ENCODE measurements around a stretch of chr16.

- PRO-cap, 3 experiments = no peak in any of the 3 experiments
- RAMPAGE, long total RNA, 2 experiments = no peak in any of the 2 experiments
- RRBS = no CpG with 5 or more reads among the region's 13 CpGs
These were observed 197.2 kb upstream of the CIBAR2 start for GRCh38 chr16:85309584-85309809.

GRCh38 chr16:85316374-85316749 lies 204.1 kb upstream of the CIBAR2 start:
- PRO-cap, 3 experiments = no peak in any of the 3 experiments
- RAMPAGE, long total RNA, 2 experiments = no peak in any of the 2 experiments
- RRBS = no CpG with 5 or more reads among the region's 12 CpGs

GRCh38 chr16:85537731-85538355 lies 75.3 kb upstream of the GSE1 start:
- PRO-cap, 3 experiments = no peak in any of the 3 experiments
- RAMPAGE, long total RNA, 2 experiments = no peak in any of the 2 experiments
- RRBS = 84% methylated on average over 6 of the region's 18 CpGs

DNA sequence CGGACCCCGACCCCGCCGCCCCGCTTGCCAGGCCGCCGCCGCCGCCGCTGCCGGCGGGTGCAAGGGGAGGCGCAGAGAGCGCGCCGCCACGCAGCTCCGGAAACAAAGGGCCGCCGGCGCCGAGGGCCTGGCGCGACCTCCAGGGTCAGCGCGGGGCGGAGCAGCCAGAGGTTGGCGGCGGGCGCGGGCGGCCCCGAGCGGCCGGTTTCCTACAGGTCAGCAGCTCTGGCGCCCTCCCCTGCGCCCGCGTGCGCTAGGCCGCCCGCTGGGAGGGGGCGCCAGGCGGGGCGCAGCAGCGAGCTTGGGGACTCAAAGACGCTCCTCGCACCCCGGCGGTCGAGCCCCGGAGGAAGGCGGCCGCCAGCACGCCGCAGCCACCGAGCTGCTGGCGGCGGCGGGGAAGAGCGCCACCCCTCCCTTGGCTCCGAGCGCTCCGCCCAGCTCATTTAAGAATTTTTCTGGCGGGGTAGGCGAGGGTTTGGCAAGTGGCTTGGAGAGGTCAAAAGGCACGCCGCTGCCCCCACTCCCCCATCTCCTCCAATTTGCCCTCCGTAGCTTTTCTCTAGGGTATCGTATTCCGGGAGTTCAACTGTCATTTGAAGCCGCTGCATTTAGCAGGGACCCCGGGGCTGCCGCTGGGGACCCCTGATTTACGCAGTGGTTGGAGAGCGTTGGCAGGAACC lies 59.7 kb upstream of the GSE1 start:
- PRO-cap, 3 experiments = peak in 2 of 3 experiments; most common plus-strand start position 214 of the sequence (in 1); most common minus-strand start position 104 of the sequence (in 1)
- RAMPAGE, long total RNA, 2 experiments = no peak in any of the 2 experiments
- RRBS = under 1% methylated on average over 33 of the region's 76 CpGs

- PRO-cap, 3 experiments = no peak in any of the 3 experiments
- RAMPAGE, long total RNA, 2 experiments = no peak in any of the 2 experiments
- RRBS = 80% methylated on average over 3 of the region's 19 CpGs
These were observed 25.6 kb upstream of the GSE1 start for GRCh38 chr16:85587441-85588087.

- PRO-cap, 3 experiments = no peak in any of the 3 experiments
- RAMPAGE, long total RNA, 2 experiments = no peak in any of the 2 experiments
- RRBS = no CpG with 5 or more reads among the region's 39 CpGs
These were observed 7.5 kb upstream of the GSE1 start for GRCh38 chr16:85605150-85606469.

- PRO-cap, 3 experiments = peak in 3 of 3 experiments; most common plus-strand start chr16:85612302 (in 3); most common minus-strand start chr16:85612192 (in 2)
- RAMPAGE, long total RNA, 2 experiments = no peak in any of the 2 experiments
- RRBS = 2% methylated on average over 34 of the region's 108 CpGs
These were observed 1.3 kb upstream of the GSE1 start for GRCh38 chr16:85611491-85612552.

DNA sequence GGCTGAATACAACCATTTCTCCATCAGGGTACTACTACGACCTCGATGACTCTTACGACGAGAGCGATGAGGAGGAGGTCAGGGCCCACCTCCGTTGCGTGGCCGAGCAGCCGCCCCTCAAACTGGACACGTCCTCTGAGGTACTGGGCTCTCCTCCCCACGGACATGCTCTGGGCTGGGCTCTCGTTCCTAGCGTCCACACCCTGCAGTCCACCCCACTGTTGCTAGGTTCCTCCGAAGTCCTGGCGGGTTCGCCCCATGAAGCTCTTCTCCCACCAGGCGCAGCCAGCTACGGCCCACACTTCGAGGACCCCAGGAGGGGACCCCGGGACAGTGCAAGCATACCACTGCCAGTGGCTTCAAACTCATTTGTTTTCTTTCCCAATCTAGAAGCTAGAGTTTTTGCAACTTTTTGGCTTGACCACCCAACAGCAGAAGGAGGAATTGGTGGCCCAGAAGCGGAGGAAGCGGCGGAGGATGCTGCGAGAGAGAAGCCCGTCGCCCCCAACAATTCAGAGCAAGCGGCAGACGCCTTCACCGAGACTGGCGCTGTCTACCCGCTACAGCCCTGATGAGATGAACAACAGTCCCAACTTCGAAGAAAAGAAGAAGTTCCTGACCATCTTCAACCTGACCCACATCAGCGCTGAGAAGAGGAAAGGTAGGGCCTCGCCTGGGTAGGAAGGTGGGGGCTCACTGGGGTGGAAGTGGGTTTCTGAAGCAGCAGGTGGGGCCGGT lies 25.6 kb downstream of the GINS2 start:
- PRO-cap, 3 experiments = no peak in any of the 3 experiments
- RAMPAGE, long total RNA, 2 experiments = no peak in any of the 2 experiments
- RRBS = 98% methylated on average over 1 of the region's 35 CpGs

DNA sequence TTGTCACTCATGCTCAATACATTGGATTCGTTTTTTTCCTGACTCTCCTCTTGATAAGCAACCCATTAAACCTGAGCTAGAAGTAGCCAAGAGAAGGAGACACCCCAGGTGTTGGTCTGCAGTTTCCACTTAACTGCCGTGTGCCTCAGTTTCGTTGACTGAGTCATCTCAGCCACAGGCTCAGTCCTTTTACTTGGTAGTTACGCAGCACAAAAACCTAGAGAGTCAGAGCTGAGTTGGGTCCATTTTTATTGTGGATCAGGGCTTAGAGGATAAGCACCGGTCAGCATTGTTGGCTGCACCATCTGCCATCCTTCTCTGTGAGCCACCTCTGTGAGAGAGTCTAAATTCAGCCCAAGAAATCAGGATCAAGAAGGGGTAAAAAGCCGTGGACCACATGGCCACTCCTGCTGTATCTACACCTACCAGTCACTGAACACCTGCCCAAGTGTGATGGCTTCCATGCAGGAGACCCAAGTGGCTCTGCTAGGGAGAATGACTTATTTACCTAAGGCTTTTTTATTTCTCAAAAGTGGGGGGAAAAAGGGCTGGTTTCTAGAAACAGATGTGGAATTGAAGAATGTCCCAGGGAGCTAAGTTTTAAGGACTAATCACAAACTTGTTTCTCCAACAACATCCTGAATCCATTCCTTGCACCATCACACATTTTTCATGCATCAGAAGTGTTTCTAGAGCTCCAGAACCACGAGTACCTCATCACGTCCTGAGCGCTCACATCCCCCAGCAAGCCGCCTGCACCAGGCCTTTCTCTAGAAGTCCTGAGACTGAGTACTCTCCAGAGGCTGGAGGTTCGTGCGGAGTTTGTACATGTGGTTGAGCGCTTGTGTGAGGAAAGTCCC lies 11.1 kb downstream of the GINS2 start:
- PRO-cap, 3 experiments = no peak in any of the 3 experiments
- RAMPAGE, long total RNA, 2 experiments = no peak in any of the 2 experiments
- RRBS = no CpG with 5 or more reads among the region's 13 CpGs

DNA sequence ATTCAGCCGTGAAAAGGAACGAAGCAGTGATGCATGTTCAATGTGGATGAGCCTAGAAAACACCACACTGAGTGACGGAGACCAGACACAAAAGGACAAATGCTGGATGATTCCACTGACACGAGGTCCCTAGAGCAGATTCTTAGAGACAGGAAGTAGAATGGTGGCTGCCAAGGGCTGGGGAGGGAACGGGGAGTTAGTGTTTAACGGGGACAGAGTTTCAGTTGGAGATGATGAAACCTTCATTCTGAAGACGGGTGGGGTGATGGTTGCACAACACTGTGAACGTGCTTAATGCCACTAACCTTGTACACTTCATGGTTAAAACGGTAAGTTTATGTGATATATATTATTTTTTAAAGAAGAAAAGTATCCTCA lies 17.7 kb downstream of the C16orf74 start:
- PRO-cap, 3 experiments = no peak in any of the 3 experiments
- RAMPAGE, long total RNA, 2 experiments = no peak in any of the 2 experiments
- RRBS = no CpG with 5 or more reads among the region's 9 CpGs

GRCh38 chr16:85752707-85753657 lies 2.1 kb upstream of the C16orf74 start:
- PRO-cap, 3 experiments = no peak in any of the 3 experiments
- RAMPAGE, long total RNA, 2 experiments = no peak in any of the 2 experiments
- RRBS = 87% methylated on average over 4 of the region's 22 CpGs

DNA sequence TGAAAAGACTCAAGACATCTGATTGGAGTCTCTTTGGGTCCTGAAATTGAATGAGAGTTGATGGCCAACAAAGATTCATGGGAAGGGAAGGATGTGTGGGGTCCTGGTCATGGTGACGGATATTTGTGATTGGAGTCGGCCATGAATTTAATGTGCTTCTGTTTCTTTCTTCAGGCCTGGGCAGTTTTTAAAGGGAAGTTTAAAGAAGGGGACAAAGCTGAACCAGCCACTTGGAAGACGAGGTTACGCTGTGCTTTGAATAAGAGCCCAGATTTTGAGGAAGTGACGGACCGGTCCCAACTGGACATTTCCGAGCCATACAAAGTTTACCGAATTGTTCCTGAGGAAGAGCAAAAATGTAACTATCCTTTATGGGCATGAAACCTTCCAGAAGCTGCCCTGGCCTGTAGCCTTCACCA lies 9.9 kb downstream of the IRF8 start:
- PRO-cap, 3 experiments = no peak in any of the 3 experiments
- RAMPAGE, long total RNA, 2 experiments = no peak in any of the 2 experiments
- RRBS = no CpG with 5 or more reads among the region's 8 CpGs

DNA sequence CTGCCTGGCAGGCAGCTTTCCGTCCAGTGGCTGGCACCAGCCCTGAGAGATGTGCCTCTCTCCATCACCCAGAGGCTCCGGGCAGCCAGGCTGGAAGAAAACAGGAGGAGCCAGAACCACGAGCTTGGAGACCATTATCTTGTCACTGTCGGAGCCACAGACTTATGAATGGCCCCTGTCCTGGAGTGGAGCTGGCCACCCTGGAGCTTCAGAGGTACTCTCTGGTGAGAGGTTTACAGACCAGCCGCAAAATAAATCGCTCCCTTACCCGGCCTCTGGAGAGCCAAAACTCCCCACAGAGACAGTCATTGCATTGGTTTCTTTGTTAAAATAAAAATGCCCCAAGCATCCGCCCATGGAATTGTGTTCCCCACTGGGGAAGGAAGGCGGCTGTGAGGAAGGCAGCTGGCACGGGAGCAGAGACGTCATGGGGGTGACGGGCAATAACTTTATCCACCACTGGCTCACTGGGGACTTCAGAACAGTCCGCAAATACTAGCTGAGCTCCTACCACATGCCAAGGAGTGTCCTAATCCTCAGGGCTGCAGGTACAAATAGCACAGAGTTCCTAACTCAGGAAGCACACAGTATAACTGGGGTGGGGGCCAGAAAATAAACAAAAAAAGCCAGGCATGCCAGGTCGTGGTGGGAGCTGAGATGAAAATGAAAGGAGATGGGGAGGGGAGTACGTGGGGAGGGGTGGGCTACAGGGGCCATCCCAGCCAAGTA lies 266.2 kb upstream of the FOXF1 start:
- PRO-cap, 3 experiments = peak in 1 of 3 experiments; most common minus-strand start position 483 of the sequence (in 1)
- RAMPAGE, long total RNA, 2 experiments = no peak in any of the 2 experiments
- RRBS = no CpG with 5 or more reads among the region's 15 CpGs

DNA sequence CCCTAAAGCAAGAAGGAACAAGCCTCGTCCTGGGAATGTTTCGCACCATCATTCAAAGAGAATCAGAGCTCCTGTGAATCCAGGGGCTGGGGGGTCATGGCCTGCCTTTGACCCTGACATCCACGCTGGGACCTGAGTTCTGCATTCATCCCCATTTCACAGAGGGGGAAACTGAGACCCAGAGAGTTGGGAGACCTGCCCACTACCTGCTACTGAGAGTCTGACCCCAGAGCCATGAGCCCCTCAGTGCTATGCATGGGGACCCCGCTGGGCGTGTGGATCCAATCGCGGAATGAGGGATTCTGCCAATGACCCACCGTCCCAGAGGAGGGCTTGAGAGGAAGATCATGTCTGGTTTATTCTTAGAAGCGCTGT lies 187.2 kb upstream of the FOXF1 start:
- PRO-cap, 3 experiments = no peak in any of the 3 experiments
- RAMPAGE, long total RNA, 2 experiments = no peak in any of the 2 experiments
- RRBS = no CpG with 5 or more reads among the region's 9 CpGs

DNA sequence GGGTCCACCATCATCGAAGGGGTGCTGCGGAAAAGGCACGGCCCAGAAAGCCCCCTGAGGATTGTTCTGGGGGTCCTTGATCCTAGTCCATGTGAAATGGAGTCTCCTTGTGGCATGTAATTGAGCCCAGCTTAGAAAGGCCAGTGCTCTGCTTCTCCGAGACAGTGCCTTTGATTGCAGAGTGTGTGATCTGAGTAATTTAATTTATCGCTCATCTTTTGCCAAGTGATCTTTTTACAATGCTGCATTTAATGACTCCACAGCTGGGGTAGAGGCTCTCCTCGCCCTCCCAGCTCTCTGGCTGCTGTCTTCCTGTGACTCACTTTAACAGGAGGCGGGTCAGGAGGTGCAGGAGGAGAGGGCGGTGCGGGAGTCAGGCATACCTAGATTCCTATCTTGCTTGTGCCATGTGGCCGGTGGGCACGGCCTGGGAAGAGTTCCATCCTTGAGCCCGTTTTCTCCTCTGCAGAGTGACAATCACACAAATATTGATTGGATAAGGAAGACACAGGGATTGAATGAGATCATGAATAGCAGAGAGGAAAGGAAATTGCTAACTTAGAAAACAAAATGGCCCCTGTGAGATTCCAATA lies 113.4 kb upstream of the FOXF1 start:
- PRO-cap, 3 experiments = no peak in any of the 3 experiments
- RAMPAGE, long total RNA, 2 experiments = no peak in any of the 2 experiments
- RRBS = no CpG with 5 or more reads among the region's 12 CpGs

- PRO-cap, 3 experiments = no peak in any of the 3 experiments
- RAMPAGE, long total RNA, 2 experiments = no peak in any of the 2 experiments
- RRBS = 4% methylated on average over 30 of the region's 66 CpGs
These were observed 1.0 kb downstream of the FOXF1 start for GRCh38 chr16:86511098-86512040.

DNA sequence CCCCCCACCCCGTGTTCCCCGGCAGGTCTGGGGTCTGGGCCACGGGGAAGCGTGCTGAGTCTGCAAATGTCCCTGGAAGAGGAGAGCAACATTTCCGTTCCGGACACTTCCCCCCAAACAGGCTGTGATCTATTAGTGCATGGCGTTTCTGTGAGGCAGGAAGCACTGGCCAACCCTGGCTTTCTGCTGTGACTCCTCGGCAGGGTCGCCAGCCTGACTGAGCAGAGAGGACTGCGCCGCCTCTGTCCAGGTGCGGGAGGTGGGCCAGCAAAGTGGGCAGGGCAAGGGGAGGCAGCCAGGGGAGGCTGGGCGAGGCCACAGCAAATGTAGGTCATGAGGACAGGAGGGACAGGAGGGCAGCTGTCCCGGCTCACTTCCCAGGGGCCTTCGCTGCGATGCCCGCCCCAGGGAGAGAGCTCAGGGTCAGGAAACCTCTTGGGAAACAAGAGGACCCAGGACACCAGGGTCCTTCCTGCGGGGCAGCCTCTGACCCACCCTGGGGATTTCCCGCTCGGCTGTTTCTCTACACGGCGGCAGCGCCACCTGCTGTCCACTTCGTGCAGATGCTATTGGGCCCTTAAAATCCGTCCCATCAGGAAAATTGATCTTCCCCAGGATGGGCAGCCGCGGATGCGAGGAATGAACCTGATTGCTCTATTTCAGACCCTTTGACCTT lies 9.5 kb downstream of the FOXF1 start:
- PRO-cap, 3 experiments = no peak in any of the 3 experiments
- RAMPAGE, long total RNA, 2 experiments = no peak in any of the 2 experiments
- RRBS = 61% methylated on average over 5 of the region's 28 CpGs

DNA sequence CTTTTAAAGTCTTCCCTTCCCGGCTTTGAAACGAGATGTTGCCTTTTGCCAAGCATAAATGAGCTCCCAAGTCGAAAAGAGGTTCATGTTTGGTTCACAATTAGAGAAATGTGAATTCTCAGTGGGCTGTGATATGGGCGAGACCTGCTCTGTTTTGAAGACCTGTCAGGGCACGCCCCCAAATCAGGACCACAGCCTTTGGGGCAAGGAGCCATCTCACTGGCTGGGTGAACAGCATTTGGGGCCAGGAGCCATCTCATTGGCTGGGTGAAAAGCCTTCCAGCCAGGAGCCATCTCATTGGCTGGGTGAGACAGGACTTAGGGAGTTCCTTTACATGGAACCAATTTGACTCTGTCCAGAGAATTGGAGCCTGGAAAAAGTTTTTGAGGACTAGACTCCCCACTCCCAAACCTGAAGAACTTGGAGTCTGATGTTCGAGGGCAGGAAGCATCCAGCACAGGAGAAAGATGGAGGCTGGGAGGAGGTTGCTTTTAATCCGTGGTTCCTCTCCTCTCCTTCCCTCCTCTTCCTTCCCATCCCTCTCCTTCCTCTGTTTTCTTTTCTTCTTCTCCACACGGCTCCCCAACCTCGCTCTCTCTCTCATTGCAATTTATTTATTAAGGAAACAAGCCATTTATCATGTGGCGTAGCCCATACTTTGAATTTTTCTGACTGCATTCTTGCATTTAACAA lies 19.6 kb downstream of the FOXL1 start:
- PRO-cap, 3 experiments = no peak in any of the 3 experiments
- RAMPAGE, long total RNA, 2 experiments = no peak in any of the 2 experiments
- RRBS = no CpG with 5 or more reads among the region's 10 CpGs

- PRO-cap, 3 experiments = no peak in any of the 3 experiments
- RAMPAGE, long total RNA, 2 experiments = no peak in any of the 2 experiments
- RRBS = no CpG with 5 or more reads among the region's 23 CpGs
These were observed 91.5 kb downstream of the FOXL1 start for GRCh38 chr16:86669701-86670426.

- PRO-cap, 3 experiments = no peak in any of the 3 experiments
- RAMPAGE, long total RNA, 2 experiments = no peak in any of the 2 experiments
- RRBS = 82% methylated on average over 5 of the region's 24 CpGs
These were observed 287.7 kb downstream of the FOXL1 start for GRCh38 chr16:86865811-86866706.

Measured in testis (tissue), 5 donors.